ENCODE results near the genes MEI1 and TCF20.

- PRO-cap = no peak
Measured at GRCh38 chr22:41526952-41528196, 16.9 kb downstream of the POLR3H start.

GRCh38 chr22:41597866-41598428, 8.3 kb upstream of the PMM1 start:
- PRO-cap = no peak

DNA sequence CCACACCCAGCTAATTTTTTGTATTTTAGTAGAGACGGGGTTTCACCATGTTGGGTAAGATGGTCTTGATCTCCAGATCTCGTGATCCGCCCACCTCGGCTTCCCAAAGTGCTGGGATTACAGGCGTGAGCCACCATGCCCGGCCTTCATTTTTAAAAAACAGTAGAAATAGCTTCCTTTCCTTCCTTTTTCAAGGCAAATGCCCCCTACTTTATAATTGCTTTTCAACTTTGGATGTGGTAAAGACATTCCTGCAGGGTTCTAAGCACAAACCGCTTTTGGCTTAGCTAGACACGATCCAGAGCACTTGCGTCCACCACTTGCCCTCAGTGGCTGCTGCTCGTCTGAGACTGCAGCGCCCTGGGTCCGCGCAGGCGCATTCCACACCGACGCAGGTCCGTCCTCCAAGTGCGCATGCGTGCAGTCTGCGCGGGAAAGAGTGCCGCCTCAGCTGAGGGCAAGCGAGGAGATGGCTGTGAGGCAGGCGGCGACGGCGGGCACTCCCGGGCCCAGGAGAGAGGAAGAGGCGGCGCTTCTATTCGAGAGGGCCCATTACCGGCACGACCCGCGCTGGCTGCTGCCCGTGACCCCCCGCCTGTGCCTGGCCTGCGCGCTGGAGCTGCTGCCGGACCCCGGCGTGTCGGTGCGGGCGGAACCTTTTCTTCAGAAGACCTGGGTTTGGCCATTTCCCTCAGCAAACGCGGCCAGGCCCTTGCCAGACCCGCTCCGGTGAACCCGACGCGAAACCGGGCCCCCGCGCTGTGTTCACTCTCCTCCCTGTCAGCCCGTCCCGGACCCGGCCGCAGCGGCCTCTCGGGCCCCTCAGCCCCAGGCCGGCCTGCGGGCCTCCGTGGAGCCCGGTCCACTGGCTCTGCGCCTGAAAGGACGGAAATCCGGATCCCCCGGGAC, at the start of gene MEI1:
MEI1 (plus strand) TSS at position 434 of the 909 bp plus-strand sequence.
- PRO-cap = bidirectional peak, plus-strand start at position 450 of the sequence, minus-strand start at position 362 of the sequence

GRCh38 chr22:41828070-41829168, 4.5 kb upstream of the SREBF2 start:
- PRO-cap = no peak

GRCh38 chr22:41843219-41844506, 10.8 kb downstream of the SREBF2 start:
- PRO-cap = no peak

- PRO-cap = no peak
Measured at GRCh38 chr22:41864733-41865809, 32.2 kb downstream of the SREBF2 start.

DNA sequence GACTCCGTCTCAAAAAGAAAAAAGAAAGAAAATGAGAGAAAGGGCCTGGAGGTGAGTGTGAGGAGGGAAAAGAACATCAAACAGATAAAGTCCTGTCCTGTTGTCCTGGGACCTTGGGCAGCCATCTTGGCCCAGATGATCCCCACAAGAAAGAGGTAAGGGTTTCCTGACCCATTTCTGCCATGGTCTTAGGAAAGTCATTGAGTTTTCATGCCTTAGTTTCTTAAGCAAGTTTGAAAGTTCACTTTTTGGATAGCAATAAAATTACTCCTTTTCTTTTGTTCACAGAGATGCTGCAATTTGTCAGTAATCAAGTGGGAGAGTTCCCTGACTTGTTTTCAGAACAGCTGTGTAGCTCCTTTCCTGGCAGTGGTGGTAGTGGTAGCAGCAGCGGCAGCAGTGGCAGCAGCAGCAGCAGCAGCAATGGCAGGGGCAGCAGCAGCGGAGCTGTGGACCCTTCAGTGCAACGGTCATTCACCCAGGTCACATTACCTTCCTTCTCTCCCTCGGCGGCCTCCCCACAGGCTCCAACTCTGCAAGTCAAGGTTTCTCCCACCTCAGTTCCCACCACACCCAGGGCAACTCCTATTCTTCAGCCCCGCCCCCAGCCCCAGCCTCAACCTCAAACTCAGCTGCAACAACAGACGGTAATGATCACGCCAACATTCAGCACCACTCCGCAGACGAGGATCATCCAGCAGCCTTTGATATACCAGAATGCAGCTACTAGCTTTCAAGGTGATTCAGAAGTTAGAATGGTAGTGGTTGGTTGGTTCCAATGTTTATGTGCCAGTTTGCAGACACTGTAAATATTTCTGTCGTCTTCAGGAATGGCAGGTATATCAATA, 33.9 kb downstream of the SREBF2 start:
- PRO-cap = no peak

- PRO-cap = unidirectional peak, minus-strand start at chr22:41941027
Measured at GRCh38 chr22:41940598-41941774, 6.0 kb downstream of the CENPM start.

DNA sequence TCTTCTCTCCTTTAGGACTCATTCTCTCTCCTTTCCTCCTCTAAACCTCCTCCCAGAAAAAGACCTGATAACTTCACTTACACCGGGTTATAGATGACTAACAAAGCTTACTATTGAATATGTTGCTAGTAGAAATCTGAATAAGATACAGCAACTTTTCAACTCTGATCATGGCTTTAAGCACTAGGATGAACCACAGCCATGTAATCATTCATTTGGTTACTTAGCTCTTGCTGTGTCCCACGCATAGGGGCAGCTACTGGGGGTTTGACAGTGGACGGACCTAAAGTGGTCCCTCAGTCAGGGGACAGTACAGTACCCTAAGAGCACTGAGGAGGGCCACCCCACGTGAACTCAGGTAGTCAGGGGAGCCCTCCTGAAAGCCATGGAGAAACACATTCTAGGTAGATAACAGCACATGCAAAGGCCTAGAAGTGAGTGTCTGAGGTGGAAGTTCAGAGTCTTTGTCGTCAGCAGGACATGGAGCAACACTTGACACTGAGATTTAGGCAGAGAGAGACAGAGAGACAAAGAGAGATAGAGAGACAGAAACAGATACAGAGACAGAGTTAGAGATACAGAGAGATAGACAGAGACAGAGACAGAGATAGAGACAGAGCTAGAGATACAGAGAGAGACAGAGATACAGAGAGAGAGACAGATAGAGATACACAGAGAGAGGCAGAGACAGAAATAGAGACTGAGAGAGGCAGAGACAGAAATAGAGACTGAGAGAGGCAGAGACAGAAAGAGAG, 11.8 kb downstream of the CYP2D6 start:
- PRO-cap = no peak

DNA sequence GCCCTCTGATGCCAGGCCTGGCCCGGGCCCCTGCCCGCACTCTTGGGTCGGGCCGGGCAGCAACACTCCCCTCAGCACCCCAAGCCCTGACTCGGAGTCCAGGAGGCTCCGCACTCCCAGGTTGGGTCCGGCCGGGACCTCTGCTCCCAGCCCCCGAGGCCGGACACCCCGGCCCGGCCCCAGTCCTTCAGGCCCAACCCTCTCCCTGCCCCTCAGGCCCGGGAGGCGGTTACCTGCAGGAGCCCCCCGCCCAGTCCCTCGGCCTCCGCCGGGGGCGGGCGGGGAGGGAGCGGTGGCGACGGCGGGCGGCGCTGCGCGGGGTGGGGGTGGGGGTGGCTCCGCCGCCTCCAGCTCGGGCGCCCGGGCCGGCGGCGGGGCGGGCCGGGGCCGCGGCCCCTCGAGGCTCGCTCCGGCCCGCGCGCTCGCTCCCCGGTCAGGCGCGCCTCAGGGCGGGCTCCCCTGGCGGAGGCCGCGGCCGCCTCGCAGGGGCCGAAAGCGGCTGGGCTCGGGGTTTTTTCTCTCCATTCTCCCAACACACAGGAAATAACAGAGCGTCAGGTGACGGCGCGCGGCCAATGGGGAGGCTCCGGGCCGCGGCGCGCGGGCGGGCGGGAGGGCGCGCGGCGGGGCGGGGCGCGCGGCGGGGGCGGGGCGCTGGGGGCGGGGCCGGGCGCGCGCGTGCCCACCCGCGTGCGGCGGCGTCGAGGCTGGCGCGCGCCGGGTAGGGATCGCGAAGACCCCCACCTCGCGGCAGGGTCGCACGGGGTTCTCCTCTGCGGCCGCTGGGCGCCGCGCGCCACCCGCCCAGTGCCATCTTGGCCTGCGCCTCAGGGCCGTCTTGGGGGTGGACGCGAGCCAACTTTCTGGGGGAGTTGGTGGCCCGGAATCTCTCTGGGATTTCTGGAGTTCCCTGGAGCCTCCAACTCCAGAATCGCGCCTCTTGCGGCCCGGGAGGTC, at the start of gene TCF20:
TCF20 (minus strand) TSS at position 548 of the 957 bp plus-strand sequence.
- PRO-cap = bidirectional peak, plus-strand start at position 425 of the sequence, minus-strand start at position 187 of the sequence; bidirectional peak, plus-strand start at position 693 of the sequence, minus-strand start at position 529 of the sequence

- PRO-cap = no peak
Measured at GRCh38 chr22:42299744-42300353, 29.4 kb upstream of the TCF20 start.

DNA sequence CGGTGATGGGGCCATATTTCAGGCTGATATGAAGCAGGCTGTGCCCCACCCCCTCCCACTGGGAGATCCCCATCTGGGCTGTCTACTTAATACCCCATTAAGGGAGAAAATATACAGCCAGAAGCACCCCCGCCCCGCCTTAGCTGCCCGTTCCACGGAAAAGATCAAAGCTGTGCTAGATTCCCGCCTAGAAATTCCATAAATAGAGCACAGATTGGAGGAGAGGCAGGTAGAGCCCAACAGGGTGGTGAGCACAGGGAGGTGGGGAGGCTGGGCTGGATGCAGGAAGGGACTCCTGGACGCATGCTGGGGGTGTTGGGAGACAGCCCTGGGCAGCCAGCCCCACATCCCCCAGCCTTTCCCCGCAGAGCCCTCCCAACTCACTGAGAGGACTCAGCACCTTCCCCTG, 33.6 kb upstream of the TCF20 start:
- PRO-cap = no peak

GRCh38 chr22:42326695-42327221, 56.3 kb upstream of the TCF20 start:
- PRO-cap = unidirectional peak, minus-strand start at chr22:42326921

GRCh38 chr22:42340538-42341790, 70.5 kb upstream of the TCF20 start:
- PRO-cap = no peak

GRCh38 chr22:42369372-42369748, 62.8 kb downstream of the NFAM1 start:
- PRO-cap = bidirectional peak, plus-strand start at chr22:42369492, minus-strand start at chr22:42369249

DNA sequence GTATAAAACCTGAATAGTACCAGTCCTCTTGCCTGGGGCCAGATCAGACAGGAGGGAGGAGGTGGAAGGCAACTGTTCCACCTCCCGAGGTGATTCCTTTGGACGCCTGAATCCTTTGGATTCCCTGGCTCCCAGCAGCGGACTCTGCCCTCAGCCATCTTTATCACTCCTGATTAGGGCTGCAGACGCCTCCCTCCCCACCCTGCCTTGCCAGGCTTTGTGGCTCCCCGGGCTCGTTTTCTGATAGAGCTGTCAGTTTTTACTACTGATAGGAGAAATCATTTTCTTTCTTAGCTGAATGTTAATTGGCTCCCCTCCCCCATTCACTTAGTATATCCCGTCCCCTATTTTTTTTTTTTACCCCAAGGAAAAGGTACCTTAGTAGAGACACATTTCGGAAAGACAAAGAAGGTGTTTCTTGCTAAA, 27.5 kb upstream of the NFAM1 start:
- PRO-cap = no peak

DNA sequence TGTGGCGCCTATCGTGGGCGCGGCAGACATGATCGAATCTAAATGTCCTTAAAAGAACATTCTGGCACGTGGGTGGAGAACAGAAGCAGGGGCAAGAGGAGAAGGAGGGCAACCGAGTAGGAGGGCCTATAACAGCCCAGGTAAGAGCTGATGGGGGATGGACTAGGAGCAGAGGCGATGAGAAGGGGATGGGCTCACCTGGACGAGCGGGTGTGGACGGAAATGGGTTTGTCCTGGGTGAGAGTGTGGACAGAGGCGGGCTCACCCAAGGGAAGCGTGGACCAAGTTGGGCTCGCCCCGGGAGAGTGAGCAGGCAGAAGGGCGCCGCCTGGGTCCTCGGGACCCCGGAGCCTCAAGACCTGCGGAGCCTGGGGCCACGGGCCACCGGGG, 387 bp downstream of the RRP7A start:
- PRO-cap = no peak

- PRO-cap = no peak
Measured at GRCh38 chr22:42612638-42613326, 1.9 kb downstream of the POLDIP3 start.

- PRO-cap = bidirectional peak, plus-strand start at chr22:42615244, minus-strand start at chr22:42614883; bidirectional peak, plus-strand start at chr22:42615521, minus-strand start at chr22:42615623; bidirectional peak, plus-strand start at chr22:42615982, minus-strand start at chr22:42615732
Measured at GRCh38 chr22:42615140-42616342, 858 bp upstream of the POLDIP3 start.

- PRO-cap = no peak
Measured at GRCh38 chr22:42696999-42698029, 23.4 kb downstream of the A4GALT start.